ENCODE data around the genes MYL5 and SLC49A3.

- CAGE, long polyA plus RNA = no peak
- RRBS = no CpG with 5 or more reads among the region's 5 CpGs
These were observed 3.7 kb upstream of the ZNF718 start for GRCh38 chr4:120657-120947.

DNA sequence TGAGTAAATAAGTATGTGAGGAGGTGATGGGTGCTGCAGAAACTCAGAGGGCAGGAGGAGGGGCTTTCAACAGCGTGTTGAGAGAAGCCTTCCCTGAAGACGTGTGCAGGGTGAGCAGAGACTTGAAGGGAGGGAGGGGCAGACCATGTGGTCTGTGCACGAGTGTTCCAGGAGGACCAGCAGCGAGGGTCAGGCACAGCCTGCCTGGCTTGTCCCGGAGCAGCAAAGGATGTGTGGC, 9.1 kb downstream of the PIGG start:
- CAGE, long polyA plus RNA = no peak
- RRBS = no CpG with 5 or more reads among the region's 5 CpGs

DNA sequence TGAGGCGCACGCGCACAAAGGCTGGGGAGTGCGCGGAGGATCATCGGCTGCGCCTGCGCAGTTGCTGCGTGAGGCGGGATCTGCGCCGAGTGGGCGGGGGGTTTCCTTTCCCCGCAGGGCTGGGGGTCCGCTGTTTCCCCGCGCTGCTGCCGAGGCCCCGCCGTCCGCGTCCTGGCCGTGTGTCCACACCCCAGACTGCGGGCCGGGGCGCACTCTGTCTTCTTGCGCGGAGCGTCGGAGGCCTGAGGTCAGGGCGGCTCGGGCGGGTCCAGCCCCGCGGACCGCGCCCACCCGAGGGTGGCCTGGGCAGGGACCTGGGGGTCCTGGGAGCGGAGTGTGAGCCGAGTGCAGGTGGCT, at the start of gene MYL5:
MYL5 (plus strand) TSS at position 106 of the 357 bp plus-strand sequence.
- CAGE, long polyA plus RNA = start-site peak on the plus strand centred at position 80 of the sequence, 75 bp wide, 23 and 31 reads in 2 replicates
- RRBS = no CpG with 5 or more reads among the region's 40 CpGs

DNA sequence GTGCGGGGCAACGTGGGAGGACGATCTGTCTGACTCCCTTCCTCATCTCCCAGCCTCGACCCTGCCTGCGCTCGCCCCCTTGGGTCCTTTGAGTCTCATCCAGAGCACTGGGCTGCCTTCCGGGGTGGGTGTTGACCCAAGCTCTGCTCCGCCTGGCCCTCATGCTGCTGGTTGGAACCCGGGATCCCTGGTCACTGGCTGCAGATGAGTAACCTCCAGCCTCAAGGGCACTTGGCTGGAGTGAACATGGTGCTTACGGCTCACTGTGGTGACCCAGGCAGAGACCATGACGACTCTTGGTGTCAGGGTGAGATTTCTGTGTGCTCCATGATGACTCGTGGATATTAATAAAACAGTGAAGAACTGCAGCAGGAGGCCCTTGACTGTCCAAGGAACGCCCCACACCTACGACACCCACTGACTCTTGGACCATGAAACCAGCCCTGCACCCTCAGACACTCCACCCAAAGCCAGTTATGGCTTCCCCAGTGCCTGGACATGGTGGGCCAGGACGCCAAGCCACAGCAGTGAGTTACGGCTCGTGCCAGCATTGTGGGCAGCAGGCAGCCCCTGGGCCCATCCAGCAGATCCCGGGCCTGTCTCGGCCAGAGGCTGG, 1.2 kb downstream of the SLC49A3 start:
- CAGE, long polyA plus RNA = no peak
- RRBS = 35% methylated on average over 5 of the region's 19 CpGs

DNA sequence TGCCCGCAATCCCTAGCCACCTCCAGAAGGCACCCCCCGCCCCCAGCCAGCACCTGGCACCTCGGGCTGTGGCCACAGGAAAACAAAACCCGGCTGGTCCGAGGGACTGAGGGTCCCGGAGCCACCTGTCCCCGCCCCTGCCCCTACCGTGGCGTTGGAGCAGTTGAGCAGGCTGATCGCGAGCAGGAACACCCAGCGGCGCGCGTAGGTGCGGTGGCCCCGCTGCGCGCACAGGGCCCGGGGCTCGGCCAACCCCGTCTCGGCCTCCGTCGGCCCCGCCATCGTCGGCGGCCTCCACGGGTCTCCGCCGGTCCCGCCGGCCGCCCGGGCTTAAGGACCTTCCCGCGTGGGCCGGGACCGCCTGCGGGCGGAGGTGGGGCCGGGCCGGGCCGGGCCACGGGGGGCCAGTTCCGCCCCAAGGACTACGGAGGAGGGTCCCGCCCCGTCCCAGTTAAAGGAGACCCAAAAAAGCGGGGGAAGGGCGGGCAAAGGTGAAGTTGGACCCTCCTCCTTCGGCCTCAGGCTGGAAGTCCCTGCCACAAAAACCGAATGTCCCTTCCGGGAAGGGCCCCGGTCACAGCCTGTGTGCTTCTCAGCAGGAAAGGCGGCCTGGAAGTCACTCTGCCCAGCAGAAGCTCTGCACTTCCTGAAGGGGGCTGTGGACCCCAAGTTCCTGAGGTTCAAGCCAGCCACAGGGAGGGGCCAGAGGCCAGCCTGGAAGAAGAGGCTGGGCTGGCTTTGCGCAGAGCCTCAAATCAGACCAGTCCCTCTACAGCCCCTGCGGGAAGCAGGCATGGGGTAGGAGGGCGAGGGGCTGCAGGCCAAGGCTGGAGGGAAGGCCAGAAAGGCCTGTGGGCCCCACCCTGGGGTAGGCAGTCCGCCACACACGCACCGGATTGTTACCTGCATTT, at the start of gene SLC49A3:
SLC49A3 (minus strand) TSS at position 306 of the 911 bp plus-strand sequence.
- CAGE, long polyA plus RNA = no peak
- RRBS = 6% methylated on average over 20 of the region's 63 CpGs

DNA sequence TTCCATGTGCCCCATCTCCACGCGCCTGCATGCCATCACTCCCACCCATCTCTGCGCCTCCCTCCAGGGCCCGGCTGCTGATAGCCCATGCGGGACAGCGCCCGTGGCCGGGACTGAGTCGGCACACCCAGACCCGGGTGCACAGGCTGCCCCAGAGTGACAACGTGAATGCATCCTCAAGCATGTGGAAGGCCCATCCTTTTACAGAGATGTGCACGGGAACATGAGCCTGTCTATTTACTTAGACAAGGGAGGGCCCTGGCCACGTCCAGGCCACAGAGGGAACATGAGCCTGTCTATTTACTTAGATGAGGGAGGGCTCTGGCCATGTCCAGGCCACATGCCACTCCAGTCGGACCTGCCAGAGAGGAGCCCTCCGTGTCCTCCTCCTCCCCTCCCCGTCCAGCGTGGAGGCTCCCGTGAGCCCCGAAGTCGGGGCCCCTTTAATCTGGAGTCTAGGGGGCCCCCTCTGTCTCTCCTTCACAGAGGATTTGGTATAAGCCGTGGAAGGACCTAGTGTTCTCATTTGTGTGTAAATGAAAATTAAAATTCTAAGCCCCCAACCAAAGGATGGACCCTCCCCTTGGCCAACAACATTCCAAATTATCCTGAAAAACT, 4.3 kb upstream of the SLC49A3 start:
- CAGE, long polyA plus RNA = no peak
- RRBS = 92% methylated on average over 4 of the region's 21 CpGs

DNA sequence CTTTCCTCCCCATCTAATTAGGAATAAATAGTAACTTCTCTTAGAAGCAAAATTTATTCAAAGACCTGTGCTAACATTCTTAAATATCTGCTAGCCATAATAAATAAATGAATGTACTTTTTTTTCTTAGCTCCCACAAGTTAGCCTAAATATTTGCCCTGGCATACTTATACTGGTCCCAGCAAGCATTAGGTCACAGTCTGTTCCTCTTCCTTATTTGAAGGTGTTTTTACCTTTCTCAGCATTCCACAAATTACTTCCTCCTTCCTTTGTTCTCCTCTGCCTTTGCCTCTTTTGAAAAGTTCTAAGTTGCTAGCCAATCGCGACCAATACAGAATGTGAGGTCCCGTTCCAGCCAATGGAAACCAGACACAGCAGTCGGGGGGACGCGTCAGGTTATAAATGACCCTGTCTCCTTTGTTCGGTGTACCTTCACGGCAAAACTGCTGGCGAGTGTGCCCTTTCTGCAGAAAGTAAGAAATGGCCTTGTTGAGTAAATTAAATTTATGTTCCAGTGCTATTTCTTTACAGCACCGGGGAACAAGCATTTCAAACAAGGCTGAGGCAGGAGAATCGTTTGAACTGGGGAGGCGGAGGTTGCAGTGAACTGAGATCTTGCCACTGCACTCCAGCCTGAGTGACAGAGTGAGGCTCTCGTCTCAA, 5.5 kb upstream of the SLC49A3 start:
- CAGE, long polyA plus RNA = no peak
- RRBS = no CpG with 5 or more reads among the region's 13 CpGs

DNA sequence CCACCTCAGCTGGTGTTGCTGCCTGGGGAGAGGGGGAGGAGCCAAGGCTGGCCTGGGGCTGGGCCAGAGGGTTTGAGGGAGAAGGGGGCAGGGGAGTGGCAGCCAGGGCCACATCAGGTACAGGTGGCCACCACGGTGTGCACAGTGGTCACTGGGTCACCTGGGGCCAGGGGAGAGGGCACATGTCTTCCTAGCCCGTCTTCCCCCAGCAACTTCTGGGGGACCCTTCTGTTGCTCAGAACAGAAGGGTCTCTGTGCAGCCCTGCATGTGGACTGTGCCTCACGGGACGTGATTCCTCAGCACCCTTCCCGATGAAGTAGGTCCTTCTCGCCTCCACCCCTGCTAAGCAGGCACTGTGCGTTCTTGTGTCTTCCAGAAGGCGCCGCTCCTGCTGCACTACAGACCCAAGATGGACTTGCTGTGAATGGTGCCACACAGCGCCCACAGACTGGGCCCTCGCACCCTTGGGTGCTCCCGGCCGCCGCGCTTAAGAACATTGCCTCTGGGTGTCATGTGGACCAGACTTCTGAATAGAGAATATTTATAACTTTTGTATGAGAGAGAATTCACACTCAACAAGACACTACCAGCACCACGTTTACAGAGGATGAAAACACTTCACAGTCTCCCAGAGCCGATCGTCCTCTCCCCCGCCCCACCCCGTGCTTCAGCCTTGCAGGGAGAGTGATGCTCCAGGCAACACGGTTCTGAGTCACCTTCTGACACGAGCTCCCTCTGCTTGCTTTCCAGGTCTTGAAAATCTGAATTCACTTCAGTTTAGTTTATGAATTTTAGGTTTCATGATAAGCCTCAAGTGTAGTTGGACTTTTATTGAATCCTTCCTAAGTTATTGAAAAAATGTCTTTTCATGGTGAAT, 60.0 kb downstream of the CPLX1 start:
- CAGE, long polyA plus RNA = no peak
- RRBS = no CpG with 5 or more reads among the region's 22 CpGs

DNA sequence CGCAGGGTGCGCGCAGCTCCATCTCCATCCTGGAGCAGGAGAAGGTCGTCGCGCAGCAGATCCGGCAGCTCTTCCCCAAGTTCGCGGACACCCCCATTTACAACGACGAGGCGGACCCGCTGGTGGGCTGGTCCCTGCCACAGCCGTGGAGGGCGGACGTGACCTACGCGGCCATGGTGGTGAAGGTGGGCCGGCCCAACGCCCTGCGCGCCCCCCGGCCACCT, 8.7 kb upstream of the SLC26A1 start:
- CAGE, long polyA plus RNA = no peak
- RRBS = 8% methylated on average over 7 of the region's 23 CpGs

DNA sequence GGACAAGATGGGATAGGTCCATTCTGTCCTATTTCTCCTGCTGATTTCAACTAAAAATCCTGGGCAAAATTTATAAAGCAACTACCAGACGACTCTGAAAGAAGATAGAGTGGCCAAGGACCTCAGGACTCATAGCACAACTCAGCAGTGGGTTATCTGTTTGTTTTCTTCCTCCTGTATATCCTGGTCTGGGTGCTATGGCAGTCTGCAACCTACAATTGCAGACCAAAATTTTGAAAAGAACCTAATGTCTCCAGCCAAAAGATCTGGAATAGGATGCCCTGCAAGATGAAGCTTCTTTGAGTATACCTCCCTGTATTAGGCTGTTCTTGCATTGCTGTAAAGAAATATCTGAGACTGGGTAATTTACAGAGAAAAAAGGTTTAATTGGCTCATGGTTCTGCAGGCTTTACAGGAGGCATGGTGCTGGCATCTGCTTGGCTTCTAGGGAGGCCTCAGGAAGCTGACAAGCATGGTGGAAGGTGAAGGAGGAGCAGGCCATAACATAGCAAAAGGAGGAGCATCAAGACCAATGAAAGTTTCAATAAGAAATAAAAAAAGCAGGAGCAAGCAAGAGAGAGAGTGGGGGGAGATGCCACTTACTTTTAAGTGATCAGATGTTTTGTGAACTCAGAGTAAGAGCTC, 13.6 kb upstream of the RNF212 start:
- CAGE, long polyA plus RNA = no peak
- RRBS = no CpG with 5 or more reads among the region's 1 CpG

GRCh38 chr4:1172232-1172454, 240 bp downstream of the SPON2 start:
- CAGE, long polyA plus RNA = no peak
- RRBS = 6% methylated on average over 3 of the region's 23 CpGs

DNA sequence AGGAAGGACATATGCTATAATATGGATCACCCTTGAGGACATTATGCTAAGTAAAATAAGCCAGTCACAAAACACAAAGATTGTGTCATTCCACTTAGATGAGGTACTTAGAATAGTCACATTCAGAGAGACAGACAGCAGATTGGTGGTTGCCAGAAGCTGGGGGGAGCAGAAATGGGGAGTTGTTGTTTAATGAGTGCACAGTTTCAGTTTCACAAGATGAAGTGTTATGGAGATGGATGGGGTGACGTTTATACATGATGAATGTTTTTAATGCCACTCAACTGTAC, 14.8 kb upstream of the SPON2 start:
- CAGE, long polyA plus RNA = no peak
- RRBS = no CpG with 5 or more reads among the region's 1 CpG

- CAGE, long polyA plus RNA = no peak
- RRBS = 10% methylated on average over 27 of the region's 105 CpGs
These were observed 22.4 kb upstream of the SPON2 start for GRCh38 chr4:1194176-1195705.

GRCh38 chr4:1214589-1215914, 33.9 kb downstream of the CTBP1 start:
- CAGE, long polyA plus RNA = no peak
- RRBS = no CpG with 5 or more reads among the region's 44 CpGs

DNA sequence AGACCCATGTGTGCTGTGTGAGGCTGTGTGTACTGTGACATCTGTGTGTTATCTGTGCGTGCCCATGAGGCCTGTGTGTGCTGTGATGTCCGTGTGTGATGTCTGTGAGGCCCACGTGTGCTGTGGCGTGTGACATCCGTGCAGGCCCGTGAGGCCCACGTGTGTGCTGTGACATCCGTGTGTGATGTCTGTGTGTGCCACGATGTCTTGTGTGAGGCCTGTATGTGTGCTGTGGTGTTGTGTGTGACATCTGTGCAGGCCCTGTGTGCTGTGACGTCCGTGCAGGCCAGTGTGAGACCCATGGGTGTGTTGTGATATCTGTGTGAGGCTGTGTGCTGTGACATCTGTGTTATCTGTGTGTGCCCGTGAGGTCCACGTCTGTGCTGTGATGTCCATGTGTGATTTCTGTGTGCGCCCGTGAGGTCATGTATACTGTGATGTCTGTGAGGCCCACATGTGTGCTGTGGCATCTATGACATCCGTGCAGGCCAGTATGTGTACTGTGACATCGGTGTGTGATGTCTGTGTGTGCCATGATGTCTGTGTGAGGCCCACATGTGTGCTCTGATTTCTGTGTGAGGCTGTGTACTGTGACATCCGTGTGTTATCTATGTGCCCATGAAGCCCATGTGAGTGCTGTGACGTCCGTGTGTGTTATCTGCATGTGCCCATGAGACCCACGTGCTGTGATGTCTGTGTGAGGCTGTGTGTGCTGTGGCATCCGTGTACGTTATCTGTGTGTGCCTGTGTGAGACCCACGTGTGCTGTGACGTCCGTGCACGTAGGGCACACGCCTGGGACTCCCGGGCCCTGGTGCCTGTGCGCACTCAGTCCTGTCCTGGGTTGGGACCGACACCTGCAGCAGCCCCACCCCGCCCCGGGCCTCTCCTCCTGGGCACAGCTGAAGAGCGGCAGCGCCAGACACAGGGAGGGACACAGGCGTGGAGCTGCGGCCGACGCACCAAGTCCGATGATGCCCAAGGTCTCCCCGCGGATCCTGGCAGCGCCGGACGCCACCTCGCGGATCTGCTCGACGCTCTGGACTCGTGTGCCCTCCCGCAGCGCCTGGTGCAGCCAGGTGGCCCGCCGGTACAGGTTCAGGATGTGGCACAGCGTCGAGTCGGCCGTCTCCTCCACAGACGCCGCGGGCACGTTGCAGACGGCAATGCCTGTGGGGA, 24.1 kb downstream of the CTBP1 start:
- CAGE, long polyA plus RNA = no peak
- RRBS = 96% methylated on average over 18 of the region's 63 CpGs

- CAGE, long polyA plus RNA = no peak
- RRBS = no CpG with 5 or more reads among the region's 35 CpGs
These were observed 3.8 kb downstream of the CTBP1 start for GRCh38 chr4:1245001-1245733.

DNA sequence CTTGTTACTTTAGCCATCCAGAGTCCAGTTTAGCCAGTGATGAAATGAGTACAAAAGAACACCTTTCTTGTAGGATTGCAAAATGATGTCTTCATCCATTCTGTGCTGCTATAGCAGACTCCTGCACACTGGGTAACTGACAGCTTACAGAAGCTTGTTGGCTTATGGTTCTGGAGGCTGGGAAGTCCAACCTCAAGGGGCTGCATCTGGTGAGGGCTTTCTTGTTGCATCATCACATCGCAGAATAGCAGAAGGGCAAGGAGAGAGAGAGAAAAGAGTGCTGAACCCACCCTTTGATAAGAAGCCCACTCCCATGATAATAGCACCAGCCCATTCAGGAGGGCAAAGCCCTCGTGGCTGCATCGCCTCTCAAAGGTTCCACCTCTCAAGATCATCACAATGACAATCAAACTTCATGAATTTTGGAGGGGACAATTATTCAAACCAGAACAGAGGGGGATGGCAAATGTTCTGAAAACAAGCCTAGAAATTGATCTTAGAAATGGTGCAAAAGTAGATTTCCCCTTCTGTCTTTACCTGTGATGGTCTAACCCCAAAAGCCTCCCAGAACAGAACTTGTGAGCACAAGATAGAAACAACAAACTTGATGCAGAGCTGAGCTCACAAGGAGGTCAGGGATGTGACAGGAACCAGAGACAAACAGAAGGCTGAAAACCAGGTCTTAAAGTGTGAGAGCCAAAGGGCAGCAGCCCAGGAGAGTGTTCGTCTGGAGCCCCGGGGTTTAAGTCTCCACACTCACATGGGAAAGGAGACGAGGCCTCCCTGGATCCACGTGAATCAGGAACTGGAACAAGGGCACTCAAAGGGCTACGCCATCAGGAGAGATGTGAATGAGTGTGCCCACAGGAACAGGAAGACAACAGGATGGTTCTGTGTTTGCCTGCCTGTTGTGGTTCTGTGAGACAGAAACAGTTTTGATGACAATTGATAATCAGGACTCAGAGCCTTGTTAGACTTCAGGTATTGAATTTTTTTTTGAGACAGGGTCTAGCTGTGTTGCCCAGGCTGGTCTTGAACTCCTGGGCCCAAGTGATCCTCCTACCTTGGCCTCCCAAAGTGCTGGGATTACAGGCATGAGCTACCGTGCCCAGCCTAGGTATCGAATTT, 4.6 kb upstream of the CTBP1 start:
- CAGE, long polyA plus RNA = no peak
- RRBS = no CpG with 5 or more reads among the region's 10 CpGs

DNA sequence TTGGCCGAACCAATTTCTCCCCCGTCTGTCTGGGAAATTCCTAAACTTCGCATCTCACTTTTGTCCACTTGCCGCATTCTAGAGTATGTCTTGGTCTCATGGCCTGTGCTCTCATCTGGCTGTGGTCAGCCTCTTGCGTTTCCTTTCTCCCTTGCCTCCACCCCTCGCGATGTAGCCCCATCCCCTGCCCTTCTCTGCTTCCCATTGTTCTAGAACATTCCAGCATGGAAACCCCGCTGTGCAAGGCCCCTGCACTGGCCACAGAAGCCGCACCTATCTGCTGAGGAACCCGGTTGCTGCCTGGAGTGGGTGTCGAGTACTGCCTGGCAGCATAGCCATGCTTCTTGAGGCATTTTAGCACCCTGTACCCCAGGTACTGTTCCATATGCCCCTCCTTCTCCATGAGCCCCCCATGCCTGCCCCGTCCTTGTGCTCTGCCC, 8.1 kb downstream of the MAEA start:
- CAGE, long polyA plus RNA = no peak
- RRBS = no CpG with 5 or more reads among the region's 12 CpGs

DNA sequence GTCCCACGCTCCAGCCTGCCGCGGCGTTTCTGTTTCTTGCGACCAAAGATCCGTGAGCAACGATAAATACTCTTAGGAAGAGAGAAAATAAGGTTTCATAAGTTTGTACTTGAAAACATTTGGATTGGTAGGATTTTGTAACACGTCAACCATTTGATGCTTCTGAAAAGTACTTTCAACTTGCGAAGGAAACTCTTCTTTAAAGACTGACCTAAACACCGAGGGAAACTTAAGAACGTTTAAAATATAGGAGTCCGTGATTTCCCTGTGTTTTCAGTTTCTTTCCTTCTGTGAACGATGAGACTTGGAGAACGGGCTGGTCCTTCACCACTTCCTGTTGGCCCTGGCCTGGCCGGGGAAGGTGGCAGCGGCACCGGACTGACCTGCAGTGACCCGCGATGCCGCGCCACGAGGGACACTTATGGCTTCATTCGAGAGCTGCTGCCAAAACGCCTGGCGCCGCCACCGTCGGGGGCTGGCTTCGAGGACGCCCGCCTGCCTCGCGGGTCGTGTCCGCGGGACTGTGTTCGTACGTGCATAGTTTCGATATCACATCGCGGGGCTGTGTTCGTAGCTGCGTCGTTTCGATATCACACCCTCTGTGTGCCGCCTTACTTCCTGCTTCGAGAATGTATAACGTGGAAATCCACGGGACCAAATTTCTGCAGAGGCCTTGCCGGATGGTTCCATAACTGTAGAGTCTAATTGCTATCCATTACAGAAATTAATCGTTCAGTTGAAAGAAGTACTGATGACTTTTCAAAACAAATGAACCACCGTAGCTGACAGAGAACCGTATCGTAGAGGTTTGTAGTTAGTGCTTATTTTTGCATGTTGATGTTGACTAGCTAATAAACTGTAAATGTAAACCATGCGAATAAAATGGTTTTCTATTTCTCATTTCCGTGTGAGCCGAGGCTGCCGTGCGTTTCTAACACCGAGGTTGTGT, 7.5 kb upstream of the UVSSA start:
- CAGE, long polyA plus RNA = no peak
- RRBS = no CpG with 5 or more reads among the region's 60 CpGs

GRCh38 chr4:1578844-1579970, 104.9 kb downstream of the FAM53A start:
- CAGE, long polyA plus RNA = no peak
- RRBS = 3% methylated on average over 32 of the region's 100 CpGs